Measurements from ENCODE around the genes ANKRD34B, DHFR and ACOT12.

DNA sequence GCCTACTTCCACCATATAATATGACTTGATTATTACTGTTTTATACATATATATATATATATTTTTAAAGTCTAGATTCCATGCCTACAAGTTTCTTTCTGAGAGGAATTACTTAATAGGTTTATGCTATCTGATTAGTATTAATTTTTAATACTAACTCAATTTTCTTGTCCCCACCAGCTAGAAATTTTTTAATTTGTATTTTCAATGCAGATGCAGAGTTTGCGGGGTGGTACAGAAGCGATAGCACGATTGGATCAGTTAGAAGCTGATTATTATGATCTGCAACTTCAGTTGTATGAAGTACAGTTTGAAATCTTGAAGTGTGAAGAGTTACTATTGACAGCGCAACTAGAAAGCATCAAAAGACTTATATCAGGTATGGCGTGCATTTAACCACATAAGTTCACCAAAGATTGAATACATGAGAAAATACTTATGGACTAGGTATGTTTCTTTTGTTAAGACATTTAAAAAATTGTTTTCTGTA is 64.1 kb downstream of the JMY start:
- PRO-cap = no peak

DNA sequence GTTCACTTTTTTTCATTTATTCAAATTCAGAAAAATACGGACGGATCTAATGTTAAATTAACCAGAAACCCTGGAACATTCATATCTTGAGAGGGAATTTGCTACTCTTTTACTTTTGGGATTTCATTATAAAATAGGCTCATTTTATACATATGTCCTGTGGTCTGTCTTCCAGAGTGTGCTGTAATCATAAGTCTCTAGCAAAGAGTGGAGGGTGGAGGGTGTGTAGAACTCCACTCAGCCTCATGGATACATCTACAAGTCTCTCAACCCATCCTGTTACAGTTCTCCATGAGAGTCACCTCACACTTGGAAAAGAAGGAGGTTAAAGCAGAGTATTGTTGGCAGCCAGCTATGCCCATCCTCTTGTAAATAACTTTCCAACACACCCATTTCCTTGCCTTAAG is 87.7 kb downstream of the JMY start:
- PRO-cap = no peak

GRCh38 chr5:79450762-79451298 is 63.1 kb downstream of the HOMER1 start:
- PRO-cap = no peak

DNA sequence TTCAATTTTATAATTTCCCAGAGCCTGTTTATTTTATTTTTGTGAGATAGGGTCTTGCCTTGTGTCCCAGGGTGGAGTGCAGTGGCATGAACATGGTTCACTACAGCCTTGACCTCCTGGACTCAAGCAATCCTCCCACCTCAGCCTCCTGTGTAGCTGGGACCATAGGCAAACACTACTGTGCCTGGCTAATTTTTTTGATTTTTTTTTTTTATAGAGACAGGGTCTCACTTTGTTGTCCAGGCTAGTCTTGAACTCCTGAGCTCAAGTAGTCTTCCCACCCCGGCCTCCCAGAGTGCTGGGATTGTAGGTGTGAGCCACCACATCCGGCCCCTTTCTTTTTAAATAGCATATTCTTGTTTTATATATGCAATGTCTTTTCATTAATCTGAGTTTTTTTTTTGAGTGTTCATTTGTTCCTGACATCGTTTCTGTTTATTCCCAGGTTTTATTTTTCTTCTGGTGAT is 6.0 kb downstream of the TENT2 start:
- PRO-cap = no peak

DNA sequence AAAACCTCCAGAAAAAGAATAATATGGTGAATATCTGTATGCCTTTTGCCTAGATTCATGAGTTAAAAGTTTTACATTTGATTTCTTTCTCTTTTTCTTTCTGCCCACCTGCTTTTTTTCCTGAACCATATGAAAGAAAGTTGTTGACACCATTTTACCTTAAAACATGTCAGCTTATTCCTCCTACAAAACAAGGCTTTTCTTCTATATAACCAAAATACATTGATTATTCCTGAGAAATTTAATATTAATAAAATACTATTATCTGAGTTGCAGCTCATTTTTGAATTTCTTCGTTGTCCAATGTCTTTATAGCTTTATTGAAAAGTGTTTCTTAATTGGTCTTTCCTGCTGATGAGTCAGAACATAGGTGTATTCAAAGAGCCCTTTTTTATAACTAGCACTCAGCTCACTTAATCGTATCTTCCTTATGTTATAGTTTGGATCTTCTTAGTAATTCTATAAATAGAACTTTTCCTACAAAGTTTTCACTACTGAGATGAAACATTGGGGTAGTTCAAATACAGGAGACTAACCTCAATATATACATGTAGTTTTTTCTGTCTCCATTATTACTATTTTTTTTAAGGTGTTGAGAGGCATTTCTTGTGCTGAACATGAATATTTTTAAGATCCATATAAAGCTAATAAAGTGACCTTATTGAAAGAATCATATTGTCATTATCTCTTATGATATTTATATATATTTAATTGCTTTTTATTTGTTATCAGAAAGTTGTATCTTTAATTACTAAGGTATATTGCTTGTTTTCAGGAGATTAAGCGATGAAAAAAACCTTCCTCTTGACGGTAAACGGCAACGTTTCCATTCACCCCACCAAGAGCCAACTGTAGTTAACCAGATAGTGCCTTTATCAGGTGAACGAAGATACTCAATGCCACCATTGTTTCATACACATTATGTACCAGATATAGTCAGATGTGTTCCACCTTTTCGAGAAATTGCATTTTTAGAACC is 10.5 kb downstream of the TENT2 start:
- PRO-cap = no peak

DNA sequence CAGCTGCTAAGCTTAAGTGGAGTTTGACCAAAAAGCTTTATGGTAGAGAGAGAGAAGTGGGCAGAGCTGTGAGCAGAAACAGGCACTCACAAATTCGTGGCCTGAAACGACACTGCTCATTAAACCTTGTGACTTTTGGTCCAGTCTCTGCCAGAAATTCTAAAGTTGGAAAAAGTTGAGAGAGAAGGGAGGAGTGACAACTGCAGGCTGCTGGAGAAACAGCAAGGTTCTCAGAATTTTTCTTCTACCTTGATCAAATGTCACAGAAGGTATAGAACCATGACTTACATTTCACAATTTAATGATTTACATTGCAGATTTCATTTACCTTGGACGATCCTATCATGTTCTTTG is 131.4 kb downstream of the MTX3 start:
- PRO-cap = no peak

- PRO-cap = no peak
These were observed 921 bp downstream of the MTX3 start for GRCh38 chr5:79990111-79990571.

DNA sequence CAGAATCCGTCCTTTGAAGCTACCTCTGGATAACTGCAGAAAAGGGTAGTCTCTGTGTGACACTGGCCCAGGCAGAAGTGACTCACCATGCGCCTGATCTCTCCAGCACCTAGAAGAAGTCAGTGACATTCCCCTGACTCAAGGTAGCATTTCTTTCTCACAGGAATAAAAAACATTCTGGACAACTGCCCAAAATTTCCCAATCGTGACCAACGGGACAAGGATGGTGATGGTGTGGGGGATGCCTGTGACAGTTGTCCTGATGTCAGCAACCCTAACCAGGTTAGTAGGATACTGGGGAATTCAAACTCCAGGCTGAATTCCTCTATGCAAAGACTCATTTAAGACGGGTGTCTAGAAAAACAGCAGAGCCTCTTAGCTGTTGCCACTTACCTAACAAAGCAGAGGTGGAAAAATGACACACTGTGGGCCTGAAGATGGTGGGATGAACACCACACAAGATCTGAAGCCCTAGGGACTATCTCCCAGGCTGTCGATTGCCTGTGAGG is 37.0 kb downstream of the THBS4 start:
- PRO-cap = no peak

GRCh38 chr5:80140896-80141680 is 105.9 kb downstream of the THBS4 start:
- PRO-cap = no peak

GRCh38 chr5:80409403-80409868 is 1.6 kb downstream of the ZFYVE16 start:
- PRO-cap = no peak

DNA sequence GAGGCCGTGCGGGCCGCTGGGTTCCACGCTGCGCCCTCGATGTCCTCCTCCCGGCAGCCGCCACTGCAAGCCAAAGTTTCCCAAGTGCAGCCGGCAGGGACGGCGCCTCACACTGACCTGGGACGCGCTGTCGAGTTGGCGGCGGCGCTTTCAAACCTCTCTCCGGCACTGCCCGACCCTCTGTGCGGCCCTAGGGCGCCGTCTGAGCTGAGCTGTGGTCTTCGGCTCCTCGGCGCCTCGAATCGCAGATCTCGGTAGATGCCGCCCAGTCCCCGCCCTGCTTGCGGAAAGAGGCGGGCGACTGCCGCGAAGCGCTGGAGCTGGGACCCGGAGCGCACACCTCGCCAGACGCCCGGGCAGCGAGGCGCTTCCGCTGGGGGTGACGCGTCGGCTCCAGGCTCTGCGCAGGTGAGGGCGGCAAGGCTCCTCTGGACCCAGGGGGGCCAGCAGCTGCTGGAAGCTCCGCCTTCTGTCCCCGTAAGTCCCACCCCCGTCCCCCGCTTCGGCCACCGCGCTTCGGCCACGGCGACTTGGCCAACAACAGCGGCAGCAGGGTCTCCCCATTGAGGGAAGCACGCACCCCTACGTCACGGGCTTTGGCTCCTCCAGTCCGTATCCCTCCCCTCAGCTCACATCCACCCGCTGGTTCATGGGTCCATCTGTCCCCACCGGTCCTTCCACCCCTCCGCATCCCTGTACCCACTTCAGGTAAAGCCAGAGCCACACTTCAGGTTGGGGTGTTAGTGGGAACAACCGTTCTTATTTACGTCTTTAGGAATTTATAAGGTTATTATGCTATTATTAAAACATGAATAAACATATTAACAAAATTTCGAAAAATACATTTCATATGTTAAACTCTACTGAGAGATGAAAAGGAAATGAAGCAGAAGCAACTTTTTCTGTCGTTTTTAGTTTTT is at the start of gene ANKRD34B:
ANKRD34B (minus strand) TSS at position 244 of the 920 bp plus-strand sequence.
- PRO-cap = no peak

GRCh38 chr5:80626870-80627397 is 27.5 kb upstream of the MSH3 start:
- PRO-cap = no peak

DNA sequence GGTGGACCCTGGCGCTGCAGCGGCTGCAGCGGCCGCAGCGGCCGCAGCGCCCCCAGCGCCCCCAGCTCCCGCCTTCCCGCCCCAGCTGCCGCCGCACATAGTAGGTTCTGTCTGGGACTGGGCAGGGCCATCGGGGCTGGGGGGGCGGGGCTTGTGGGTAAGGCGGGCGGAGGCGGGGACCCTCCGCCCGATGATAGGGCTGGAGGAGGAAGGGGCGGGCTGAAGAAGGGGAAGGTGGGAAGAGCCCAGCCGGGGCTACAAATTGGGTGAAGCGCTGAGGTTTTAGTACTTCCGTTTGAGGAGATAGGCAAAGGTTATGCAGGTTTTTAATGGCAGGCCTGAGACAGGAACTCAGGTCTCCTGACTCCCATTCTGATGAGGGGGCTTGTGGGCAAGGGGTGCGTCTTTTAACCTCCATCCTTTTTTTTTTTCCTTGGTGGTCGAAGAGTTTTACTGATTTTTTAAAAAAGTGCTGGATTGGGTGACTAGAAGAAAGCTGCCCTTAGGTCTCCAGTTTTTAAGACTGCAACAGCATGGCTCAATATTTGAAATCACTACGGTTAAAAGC is at the start of gene DHFR:
DHFR (minus strand) TSS at position 119 of the 568 bp plus-strand sequence.
- PRO-cap = no peak

DNA sequence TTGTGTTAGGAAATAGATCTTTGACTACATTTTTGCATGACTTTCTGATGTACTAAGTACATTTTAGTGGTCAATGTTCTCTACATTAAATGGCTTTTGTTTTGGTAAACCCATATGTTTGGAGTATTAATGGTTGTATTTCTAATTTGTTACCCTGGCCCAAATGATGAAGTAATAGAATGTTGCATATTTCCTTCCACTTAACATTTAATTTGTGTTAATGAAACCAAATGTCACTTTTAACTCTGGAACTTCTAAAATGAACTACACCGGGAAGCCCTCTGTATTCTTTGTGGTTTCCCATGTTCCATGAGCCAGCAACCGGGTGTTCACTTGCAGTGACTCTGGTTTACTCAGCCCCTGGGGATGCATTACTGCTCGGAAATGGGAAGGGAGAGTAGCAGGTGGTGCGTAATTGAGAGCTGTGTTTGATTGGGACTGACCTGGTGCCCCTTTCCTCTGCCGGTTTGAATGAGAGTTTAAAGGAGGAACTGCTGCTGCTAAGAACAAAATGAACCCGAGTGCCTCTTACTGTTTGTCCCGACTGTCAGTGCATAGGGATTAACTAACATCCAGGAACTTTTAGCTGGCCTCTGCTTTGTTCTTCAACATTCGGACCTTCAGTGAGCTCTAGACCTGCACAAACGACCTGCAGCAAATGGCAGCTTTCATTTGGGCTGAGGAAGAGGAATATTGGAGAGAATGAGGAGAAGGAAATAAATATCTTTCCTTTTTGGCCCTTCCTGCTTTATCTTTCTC is 100.1 kb upstream of the DHFR start:
- PRO-cap = no peak

DNA sequence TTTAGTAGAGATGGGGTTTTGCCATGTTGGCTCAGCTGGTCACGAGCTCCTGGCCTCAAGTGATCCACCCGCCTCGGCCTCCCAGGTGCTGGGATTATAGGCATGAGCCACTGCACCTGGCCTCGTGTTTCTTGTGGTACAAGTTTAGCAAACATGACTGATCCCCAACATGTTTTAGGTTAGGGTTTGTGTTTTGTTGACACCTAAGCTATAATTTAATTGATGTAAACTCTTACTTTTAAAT is 24.0 kb downstream of the RASGRF2 start:
- PRO-cap = no peak

- PRO-cap = no peak
These were observed 38.7 kb downstream of the ACOT12 start for GRCh38 chr5:81355062-81355871.

DNA sequence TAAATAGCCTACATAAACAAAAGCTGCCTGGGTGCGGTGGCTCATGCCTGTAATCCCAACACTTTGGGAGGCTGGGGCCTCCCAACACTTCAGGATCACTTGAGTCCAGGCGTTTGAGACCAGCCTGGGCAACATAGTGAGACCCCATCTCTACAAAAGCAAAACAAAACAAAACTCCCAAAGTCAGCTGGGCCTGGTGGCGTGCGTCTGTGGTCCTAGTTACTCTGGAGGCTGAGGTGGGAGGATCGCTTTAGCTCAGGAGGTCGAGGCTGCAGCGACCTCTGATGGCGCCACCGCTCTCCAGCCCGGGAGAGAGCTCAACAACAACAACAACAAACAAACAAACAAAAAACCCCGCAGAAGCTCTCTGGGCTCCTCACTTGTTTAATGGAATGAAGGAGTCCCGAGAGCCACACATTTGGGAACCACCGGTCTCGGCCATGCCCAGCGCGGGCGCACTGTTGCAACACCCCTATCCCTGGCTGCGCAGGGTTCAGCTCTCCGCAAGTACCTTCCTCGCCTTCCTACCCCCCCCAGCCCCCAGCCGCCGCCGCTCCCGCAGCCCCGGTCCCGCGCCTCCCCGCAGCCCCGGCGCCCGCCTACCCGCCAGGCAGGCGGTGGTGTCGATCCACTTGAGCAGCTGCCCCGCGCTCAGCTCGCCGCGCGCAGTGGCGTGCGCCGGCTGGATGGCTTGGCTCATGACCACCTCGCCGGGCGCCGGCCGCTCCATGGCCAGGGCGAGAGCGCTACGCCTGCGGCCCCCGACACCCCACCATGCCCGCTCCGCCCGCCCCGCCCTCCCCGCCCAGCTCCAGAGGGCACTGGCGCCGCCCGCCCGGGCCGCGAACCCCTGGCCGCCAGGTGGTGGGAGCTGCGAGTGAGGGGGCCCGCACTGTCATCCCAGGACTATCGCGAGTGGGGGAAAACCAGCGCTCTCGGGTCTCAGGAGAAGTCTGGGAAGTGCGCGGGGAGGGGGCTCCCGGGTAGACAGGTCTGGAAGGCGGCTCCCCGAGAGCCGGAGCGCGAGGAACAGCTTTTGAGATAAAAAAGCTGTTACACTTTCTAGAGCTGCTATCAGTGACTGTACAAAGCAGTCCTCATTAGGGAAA is at the start of gene ACOT12:
ACOT12 (minus strand) TSS at position 750 of the 1,109 bp plus-strand sequence.
- PRO-cap = no peak

DNA sequence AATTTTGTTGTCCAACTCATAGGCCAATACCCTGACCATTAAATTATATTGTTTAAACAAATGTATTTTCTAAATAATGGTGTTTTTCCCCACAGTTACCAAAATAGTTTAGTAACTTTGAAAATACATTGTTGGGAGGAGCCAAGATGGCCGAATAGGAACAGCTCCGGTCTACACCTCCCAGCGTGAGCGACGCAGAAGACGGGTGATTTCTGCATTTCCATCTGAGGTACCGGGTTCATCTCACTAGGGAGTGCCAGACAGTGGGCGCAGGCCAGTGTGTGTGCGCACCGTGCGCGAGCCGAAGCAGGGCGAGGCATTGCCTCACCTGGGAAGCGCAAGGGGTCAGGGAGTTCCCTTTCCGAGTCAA is 135.0 kb downstream of the SSBP2 start:
- PRO-cap = no peak

GRCh38 chr5:81749305-81750250 is 1.3 kb downstream of the SSBP2 start:
- PRO-cap = bidirectional peak, plus-strand start at chr5:81750076, minus-strand start at chr5:81750034

- PRO-cap = no peak
These were observed 4.4 kb upstream of the SSBP2 start for GRCh38 chr5:81755218-81755746.